Fibroblast of the aortic adventitia (primary cell): ENCODE measurements around a stretch of chr5.

- CAGE, long polyA plus RNA: no peak
These were observed 56.0 kb upstream of the SYNPO start for GRCh38 chr5:150584413-150584889.

DNA sequence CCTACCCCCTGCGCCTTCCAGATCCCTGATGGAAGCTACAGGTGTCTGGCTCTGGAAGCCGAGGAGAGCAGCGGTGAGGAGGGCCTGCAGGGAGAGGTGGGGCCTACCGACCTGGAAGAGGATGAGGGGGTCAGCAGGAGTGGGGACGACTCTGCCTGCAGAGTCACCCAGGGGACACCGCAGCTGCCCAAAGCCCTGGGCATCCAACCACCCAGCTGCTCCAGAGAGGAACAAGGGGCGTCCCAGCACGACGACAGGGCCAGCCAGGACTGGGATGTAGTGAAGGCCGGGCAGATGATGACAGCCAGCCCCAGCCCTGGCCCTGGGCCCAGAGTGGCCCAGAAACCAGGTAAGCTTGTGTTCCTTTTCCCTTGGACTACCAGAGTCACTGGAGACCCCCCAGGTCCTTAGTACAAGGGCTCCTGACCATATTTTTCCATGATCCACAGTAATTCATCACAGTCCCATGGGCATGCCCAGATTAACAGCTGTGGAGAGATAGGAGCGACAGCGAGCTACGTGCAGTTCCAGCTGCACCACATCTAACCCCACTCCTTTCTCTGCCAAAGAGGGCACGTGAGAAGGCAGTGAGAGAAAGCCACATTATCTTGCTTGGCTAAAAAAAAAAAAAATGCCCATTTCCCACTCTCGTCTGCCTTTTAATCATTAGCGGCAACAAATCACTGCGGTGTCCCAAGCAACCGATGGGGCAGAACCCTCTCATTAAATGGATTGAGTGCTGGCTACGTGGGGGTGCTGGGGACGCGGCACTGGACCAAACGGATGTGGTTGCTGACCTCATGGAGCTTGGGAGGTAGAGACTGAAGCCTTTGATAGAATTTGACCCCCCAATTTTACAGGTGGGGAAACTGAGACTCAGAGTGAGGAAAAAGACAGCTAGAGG, 21.8 kb upstream of the SYNPO start:
- CAGE, long polyA plus RNA: no peak

DNA sequence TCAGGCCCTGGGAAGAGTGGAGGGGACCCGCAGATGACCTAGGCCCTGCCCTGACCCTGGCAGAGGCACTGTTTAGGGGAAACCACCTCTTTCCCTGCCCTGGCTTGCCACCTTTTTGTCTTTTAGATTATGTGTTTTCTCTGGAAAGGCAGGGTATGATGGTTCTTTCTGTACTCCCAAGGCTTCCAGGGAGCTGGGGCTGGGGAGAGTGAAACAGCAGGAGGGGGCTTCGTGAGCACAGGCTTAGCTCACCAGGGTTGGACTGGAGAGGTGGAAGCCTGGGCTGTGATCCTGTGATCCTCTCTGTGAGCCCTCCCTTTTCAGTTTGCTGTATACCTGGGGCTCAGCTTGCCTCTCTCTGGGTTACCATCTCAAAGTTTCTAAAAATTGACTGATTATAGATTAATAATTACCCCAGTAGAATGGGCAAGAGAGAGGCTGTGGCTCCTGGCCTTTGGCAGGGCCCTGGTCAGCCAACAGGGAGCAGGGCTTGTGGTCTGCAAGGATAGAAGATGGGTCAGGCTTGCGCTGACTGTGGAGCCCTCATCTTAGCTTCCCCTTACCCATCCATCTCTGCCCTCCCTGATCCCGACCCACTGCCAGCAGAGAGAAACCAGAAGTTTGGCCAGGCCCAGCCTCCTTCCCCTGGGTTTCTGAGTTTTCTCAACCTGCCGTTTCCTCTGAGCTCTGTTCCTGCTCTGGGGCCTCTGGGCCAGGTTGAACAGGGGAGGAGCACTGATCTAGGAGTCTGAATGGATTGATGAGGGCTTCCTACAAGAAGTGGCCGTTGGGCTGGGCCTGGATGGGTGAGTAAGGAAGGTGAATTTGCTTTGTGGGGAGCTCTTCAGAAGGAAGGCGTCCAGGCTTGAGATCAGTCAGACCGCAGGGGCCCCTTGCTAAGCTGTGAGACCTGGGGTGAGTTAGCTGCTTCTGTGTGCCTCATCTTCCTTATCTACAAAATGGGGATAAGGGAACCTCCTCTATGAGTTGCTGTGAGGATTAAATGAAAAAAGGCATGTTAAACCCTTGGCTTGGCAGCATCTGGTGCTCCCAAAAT, 1.5 kb upstream of the SYNPO start:
- CAGE, long polyA plus RNA: no peak

GRCh38 chr5:150648798-150649415, 8.4 kb downstream of the SYNPO start:
- CAGE, long polyA plus RNA: no peak

GRCh38 chr5:150671916-150673114, 11.3 kb downstream of the MYOZ3 start:
- CAGE, long polyA plus RNA: no peak

DNA sequence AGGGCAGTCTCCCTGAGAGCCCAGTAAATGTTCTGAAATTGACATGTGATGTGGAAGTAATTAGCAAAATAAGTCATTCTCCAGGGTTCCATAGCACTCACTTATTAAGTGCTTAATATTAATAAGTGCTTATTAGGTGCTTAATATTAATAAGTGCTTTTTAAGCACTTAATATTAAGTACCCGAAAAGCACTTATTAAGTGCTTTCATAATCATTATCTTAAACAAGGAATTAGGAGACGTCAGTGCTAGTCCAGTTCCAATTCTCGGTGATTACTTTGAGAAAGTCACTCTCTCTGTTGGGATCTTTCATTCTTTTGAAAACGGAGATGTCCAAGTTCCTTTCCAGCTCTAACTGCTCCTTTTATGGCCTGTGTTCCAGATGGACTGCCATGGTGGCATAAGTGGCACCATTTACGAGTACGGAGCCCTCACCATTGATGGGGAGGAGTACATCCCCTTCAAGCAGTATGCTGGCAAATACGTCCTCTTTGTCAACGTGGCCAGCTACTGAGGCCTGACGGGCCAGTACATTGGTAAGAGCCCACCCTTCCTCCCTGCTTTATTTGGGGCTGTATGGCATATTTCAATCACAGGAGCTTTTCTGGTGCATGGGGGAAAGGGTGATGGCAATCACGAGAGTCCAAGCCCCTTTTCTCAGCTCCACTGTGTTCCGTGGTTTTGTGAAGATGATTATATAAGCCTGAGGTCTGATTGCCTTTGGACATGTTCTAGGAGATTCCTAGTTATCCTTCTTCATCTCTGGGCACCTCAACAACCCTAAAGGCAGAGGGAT, 4.8 kb downstream of the GPX3 start:
- CAGE, long polyA plus RNA: no peak

GRCh38 chr5:151052049-151052394, 28.8 kb downstream of the TNIP1 start:
- CAGE, long polyA plus RNA: no peak

DNA sequence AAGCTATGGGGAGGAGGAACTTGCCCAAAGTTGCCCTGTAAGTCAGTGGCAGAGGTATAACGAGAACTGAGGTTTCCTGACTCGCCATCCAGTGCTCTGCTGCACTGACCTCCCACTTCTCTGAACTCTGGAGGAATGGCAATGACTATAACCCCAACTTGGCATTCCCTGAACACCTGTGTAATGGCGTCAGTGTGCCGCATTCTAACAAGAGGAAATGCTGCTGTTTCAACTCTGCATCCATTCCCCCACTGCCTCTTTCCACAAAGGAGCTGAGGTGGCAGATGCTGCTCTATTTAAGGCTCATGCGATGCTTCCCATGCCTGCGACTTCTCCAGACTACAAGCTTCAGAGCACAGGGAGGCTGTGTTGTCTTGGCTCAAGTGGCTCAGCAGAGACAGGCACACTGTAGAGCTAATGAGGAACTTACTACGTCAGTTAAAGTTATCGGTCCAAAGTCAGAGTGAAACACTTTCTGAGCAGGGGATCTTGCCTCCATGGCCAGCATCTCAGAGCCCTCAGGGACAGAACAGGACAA, 22.0 kb downstream of the TNIP1 start:
- CAGE, long polyA plus RNA: no peak

DNA sequence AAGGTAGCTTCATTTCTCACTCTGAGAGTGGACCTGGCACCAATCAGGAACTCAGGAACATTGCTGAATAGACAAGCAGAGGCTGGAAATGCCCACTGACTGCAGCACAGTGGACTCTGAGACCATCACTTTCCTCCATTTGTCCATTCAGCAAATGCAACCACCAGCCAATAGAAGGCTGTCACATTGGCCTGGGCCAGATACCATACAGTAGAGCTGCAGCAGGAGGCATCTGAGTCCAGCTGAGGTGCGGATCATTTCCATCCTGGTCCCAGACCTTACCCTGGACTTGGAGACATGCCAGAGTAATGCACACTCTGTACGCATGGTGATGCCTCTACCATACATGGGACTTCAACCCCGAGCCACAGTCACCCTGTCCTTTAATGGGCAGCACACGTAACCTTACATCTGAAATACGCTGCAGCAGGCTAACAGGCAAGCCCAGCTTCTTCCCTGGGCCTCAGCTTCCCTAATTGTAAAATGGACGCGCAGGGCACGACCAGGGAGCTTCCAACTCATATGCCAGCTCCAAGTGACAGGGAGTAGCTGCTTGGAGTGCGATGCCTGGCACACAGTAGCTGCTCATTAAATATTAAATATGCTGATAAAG, 18.0 kb downstream of the TNIP1 start:
- CAGE, long polyA plus RNA: no peak

DNA sequence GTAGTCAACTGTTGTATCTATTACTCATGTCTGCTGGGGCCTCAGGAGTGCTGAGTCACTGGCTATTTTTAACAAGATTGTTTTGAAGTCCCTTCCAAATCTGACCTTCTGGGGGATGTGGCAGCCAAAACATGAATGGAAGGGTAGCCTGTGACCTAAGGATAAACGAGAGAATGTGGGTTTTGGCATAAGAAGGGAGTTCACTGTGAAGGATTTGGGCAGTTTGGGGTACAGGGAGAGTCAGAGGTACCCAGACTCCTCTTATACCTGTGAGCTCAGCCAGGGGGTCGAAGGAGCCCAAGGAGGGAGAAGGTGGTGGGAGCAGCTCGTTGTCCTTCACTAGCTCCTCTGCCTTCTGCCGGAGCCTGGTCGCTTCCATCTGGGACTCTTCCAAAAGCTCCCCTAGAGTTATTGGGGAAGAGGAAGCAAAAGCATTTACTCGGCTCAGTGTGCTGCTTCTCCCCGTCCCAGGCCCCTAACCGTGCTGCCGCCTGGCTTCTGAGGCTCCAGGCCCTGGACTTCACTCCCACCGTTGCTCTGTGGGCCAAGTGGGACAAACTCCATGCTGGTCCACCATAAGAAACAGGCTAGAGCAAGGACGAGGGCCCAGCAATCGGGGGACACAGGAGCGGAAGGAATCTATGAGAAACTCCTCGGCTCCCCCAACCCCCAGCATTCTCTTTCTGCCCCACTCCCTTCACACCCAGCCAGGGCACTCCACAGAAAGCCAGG, 17.3 kb downstream of the TNIP1 start:
- CAGE, long polyA plus RNA: no peak

DNA sequence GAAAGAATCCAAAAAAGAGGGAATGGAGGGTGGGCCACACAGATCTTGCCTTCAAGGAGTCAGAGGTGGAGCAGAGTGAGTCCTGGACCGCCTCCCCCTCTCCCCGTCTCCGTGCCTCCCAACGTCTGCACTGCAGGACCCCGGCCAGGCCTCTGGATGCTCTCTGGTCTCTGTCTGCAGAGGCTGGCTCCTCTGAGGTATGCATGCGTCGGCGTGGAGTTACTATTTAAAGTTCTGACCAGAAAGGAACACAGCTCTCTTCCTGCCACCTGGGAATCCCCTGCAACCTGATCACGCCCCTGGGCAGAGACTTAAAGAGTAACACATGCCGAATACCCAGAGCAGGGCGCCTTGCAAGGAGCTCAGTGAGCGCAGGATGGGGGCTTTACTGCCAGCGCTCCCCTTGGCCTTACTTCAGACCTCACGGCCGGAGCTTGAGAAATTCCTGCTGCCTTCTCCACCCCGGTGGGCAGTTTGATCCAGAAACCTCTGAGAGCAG, 16.0 kb downstream of the ANXA6 start:
- CAGE, long polyA plus RNA: no peak

- CAGE, long polyA plus RNA: no peak
These were observed 10.0 kb downstream of the CCDC69 start for GRCh38 chr5:151213633-151214596.

GRCh38 chr5:151772846-151772937, 938 bp downstream of the G3BP1 start:
- CAGE, long polyA plus RNA: no peak

DNA sequence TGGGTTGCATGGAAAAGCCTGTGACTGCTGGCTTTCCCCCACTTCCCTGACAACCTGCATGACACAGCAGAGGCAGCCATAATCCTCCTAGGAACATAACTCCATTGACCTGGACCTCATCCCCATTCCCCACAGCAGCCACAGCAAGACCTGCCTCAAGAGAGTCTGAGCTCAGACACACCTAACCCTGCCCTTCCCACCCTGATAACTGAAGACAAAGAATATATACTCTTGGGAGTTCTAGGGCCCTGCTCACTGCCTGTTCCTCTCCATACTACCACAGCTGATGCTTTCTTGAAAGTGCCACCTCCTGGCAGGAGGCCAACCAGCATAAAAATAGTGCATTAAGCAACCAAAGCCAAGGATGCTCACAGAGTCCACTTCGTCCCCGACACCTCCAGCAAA, 23.7 kb downstream of the FAM114A2 start:
- CAGE, long polyA plus RNA: no peak

- CAGE, long polyA plus RNA: no peak
These were observed 23.3 kb downstream of the FAM114A2 start for GRCh38 chr5:154015397-154015766.

DNA sequence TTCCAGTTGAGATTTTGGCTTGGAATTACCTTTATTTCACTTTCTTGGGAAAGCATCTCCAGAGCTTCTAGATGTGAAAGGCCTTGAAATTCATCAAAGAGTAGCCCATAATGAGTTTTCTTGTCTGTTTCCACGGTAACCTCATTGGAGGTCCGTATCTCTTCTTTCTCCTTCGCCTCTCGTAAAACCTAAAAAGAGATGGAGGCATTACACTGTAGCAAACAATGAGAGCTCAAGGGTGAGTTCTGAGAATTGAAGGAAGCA, 11.6 kb downstream of the FAM114A2 start:
- CAGE, long polyA plus RNA: no peak

GRCh38 chr5:154371532-154372264, 74.1 kb upstream of the SAP30L start:
- CAGE, long polyA plus RNA: no peak

- CAGE, long polyA plus RNA: no peak
These were observed 969 bp upstream of the SAP30L start for GRCh38 chr5:154444817-154445238.

DNA sequence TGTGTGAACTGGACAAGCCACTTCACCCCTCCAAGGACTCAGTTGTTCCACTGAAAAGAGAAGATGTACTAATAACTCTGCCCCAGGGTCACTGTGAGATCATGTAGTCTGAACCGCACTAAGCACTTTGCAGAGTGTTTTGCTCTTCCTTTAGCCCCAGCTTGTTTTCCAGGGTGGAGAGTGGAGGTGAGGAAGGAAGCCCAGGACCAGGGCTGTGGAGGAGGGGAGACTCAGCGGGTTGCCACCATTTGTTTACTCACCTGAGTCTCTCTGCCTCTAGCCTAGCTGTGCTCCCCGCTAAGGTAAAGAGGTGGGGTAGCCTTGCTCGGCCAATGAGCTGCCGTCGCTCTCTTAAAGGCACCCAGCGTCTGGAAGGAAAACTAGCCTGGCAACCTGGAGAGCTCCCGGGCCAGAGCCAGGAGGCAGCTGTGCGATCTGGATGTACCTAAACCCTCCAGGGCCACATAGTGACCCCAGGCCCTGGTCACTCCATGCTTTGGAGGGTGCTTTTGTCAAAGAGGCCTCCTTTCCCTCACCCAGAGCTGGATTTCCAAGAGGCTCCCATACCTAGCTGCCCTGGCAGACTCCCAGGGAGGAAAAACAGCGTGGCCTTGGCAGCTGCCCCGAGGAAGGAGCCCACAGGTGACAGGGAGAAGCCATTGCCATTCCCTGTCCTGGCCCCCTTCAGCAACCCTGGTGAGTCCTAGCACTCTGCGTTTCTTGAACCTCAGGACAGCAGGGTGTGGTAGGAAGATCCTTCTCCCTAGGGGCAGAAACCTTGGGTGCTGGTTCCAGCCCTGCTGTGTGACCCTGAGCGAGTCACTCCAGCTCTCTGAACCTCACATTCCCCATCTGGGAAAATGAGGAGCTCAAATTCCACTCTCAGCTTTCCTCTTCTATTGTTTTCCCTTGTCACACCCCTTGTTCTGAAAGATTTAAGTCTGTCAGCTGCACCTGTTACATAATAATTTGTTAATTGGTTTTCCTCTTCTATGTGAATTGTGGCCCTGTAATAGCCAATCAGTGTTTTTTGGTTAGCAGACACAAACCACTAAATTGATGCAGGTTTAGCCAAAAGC, 42.4 kb upstream of the LARP1 start:
- CAGE, long polyA plus RNA: no peak

DNA sequence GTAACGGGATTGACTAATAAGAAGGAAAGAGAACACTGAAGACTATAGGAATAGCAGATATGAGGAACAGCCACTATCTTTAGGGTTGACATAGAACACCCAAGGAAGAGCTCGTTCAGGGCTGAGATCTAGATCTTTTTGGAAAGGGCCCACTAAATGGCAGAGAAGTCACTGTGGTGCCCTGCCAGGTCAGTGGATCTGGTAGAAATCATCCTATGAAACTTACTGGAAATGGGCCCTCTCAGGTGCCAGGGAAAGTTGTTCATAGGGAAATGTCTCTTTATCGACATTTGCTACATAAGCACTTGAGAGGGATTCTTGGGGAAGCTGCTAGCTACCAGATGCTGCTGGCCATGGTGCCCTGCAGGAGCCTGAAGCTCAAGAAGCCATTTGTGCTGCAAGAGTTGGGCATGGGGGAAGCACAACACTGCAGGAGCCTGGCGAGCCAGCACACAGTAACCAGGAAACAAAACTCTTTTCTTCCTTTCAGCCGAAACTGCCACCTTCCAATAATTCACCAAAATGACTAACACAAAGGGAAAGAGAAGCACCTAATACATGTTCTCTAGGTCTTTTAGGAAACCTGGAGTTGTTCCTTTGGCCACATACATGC, 26.4 kb upstream of the LARP1 start:
- CAGE, long polyA plus RNA: no peak